Smooth muscle cell (in vitro differentiated cells): Measurements from ENCODE around the gene TTC22.

- RAMPAGE, long total RNA = no peak
Observed at GRCh38 chr1:53213013-53213922, 7.2 kb downstream of the CZIB start.

GRCh38 chr1:53367867-53368483 lies 40.1 kb upstream of the LRP8 start:
- RAMPAGE, long total RNA = no peak

DNA sequence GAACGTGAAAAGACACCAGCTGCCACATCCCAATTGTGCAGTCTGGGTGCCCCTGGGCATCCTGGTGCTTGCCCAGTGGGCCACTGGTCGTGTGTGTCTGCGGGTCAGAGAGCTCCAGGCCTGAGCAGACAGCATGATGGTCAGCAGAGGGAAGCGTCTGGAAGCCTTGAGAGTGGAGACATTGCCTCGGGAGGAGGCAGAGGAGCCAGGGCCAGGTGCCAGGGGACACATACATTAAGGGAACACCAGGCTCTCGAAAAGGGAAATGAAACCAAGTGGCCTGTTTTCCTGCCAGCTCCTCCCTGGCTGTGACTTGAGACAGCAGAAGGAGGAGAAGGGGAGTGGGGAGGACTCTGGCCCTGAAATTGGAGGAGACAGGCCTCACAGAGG lies 62.3 kb upstream of the LRP8 start:
- RAMPAGE, long total RNA = no peak

DNA sequence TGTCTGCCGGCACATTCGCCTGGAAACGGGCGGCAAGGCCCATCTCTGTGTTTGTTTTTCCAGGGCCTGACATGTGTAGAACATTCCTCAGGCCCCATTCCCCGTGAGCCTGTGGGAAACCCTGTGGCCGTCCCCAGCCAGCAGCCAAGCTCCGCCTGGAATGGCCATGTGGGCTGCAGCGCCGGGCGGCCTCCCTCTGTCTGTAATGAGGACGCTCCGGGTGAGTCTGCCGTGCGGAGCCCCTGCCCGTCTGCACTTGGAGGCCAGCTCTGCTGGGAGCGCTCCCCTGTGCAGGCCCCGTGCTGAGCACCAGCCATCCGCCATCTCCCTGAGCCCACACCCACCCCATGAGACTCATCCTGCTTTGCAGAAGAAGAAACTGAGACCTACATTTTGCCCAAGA lies 67.5 kb downstream of the DMRTB1 start:
- RAMPAGE, long total RNA = no peak

DNA sequence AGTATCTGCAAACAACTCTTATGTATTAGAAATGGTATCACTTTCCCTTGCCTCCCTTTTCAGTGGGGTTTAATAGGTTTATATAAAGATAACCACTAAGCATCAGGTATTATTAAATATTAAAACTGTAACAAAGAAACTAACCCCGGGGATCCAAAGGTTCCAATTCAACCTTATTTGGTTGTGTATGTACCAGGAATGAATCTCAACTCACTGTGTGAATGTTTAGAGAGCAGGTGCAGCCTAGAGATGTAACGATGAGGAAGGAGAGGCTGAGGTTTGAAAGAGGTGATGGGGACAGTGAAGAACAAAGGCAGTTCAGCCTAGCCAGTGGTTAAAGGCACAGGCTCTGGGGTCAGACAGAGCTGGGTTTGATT lies 579 bp downstream of the YIPF1 start:
- RAMPAGE, long total RNA = no peak

- RAMPAGE, long total RNA = no peak
Observed at GRCh38 chr1:54175941-54176242, 23.1 kb upstream of the CDCP2 start.

GRCh38 chr1:54249753-54250583 lies 50.0 kb downstream of the MRPL37 start:
- RAMPAGE, long total RNA = no peak

DNA sequence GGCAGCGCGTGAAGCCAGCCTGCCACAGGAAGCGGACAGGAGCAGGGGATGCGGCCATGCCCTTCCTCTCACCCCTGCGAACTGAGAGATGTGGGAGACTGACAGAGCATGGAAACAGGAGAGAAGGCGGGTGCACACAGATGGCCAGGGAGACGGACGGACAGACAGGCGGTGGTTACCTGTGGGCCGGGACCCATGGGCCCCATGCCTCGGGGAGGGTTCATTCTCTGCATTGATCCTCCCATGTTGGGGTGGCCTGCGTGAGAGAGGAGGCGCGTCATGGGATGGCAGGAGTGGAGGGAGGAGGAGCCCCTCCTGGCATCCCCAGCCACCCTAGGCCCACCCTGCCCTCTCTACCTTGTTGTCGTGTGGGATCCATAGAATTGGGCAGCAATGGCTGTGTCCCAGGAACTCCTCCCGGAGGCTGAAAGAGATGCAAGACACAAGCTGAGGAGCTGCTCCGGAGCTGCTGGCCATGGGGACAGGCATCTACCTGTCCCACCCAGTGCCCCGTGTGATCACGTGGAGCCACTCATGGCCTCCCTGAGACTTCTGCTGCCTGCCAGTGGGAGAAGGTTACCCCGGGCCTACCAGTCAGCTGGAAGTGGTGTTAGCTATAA lies 51.6 kb downstream of the MRPL37 start:
- RAMPAGE, long total RNA = no peak

DNA sequence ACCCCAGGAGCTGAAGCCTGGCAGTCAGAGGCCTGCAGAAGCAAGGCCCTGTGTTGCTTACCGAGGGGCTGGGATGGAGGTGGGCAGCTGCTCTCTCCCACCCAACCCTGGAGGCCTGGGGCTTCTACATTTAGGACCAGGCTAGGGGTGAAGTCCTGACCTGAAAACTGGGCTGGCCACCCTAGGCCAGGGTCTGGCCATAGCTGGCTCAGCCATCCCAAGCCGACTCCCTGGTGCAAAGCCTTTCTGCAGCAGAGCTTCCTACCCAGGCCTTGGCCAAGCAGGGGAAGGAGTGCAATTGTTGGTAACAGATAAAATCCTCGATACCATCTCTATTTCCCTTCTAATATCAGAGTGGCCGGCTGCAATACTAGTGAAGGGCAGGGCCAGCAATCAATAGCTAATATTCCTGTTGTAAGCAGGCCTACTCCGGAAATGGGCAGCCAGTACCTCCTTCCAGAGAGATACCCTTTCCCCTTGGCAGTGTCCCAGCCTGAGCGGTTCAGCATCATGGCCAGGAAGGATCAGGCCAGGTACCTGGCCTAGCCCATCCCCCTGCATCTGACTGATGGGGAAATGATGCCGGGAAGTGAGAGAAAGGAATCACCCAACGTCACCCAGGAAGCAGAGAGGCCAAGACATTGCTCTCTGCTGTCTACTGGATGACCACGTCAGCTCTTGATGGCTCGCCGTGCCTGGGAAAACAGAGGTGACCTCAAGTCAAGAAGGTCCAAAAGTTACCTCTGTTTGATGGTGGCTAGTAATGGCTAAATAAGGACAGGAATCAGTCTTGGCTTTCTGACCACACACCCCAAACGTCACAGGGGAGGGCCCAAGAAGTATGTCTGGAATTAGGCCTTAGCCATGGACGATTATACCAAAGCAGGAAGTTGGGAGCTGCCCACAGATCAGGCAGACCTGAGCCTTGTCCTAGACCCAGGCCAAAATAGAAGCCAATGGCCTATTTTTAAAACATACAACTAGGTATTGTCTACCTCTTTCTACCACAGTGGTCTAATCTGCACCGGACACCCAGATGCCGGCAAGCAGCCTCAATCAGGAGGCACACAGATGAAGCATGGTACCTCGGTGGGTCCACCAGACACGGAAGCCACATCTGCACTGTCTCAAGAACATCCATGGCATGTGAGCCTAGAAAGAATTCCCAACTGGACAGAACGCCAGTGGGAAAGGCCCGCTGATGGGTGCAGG lies 79.0 kb downstream of the MRPL37 start:
- RAMPAGE, long total RNA = no peak

GRCh38 chr1:54309256-54310638 lies 109.8 kb downstream of the MRPL37 start:
- RAMPAGE, long total RNA = no peak

- RAMPAGE, long total RNA = no peak
Observed at GRCh38 chr1:54354931-54355472, 155.0 kb downstream of the MRPL37 start.

DNA sequence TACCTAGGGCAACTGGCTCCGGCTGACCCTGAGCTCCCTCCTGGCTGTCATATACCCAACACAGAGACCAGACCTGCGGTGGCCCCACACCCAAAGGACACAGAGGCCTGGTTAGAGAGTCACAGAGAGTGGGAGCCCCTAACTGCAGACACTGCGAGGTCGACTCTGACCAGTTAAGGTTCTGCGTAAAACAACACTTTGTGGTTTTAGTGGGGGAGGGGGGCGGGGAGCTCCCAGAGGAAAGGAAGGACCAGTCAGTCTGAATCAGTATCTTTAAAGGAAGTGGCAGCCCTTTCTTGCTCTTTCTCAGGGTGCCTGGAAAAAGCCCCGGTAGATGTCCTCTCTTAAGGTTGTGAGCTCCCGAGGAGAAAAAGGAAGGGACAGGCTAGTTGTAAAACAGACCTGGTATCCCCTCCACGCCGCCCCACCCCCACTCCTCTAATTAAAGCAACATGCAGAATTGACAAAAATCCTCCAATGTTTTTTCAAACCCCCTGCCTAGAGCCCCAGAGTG lies 144.2 kb upstream of the ACOT11 start:
- RAMPAGE, long total RNA = no peak

- RAMPAGE, long total RNA = no peak
Observed at GRCh38 chr1:54480293-54480954, 67.6 kb upstream of the ACOT11 start.

GRCh38 chr1:54646231-54646654 lies 4.7 kb downstream of the MROH7 start:
- RAMPAGE, long total RNA = no peak

DNA sequence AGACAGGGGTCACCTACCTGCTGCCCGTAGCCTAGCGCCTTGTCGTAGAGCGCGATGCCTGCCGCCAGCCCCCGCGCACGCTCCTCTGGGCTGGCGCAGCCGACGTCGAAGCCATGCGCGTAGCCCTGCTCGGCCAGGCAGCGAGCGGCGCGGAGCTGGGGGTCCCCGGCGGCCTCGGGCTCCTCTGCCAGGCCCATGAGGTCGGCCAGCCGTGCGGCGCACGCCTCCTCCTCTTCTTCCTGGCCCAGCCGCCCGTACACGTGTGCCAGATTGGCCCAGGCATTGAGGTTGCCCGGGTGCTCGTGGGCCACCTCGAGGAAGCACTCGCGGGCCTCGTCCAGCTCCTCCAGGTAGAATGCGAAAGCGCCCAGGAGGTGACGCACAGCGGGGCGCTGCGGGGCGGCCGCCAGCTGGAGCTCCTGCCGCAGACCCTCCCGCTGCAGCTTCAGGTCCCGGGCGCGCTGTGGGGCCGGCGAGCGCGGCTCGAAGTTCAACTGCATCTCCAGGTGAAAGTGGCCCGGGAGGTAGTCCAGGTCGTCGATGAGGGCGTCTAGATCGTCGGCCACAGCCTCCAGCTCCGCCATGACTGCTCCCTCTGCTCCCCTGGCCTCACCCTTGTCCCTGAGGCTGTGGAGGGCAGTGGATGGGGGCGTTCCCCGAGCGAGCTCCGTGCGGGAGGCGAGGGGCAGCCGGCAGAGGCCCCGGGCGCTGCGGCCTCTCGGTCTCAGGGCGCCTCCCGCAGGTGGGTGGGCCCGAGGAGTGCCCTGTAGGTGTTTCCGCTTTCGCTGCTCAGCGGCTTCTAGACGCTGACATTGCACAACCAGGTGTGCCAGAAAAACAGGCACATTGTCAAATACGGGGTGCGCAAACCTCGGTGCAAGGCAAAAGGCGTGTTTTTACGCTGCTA lies at the start of gene TTC22:
TTC22 (minus strand) TSS at position 744 of the 907 bp plus-strand sequence.
- RAMPAGE, long total RNA = no peak

GRCh38 chr1:54922797-54923247 lies 35.8 kb upstream of the DHCR24 start:
- RAMPAGE, long total RNA = no peak

DNA sequence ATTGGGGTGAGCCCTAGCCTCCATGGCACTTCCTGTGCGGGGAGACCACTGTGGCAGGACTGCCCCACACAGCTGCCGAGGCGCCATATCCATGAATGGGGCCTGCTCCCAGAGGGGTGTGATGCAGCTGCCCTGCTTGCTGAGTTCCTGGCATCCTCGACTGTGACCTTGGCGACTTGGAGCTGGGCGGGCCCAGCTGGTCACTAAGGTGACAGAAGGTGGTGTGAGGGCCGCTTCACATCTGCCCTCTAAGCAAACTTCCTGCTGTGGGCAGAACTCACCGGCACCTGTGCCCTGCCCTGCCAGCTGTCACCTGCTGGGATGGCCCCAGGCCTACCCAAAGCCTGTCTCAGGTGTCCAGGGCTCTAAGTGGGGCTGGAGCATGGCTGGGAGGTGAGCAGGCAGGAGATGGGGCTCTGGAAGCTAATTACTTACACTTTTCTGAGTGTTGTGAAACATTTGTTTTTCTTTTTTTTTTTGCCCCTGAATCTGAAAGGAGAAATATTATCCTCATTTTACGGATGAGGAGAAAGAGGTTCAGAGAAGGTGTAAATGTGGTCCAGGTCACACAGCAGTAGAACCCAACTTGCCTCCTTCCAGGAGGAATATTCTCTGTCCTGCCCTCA lies 9.1 kb upstream of the BSND start:
- RAMPAGE, long total RNA = no peak

DNA sequence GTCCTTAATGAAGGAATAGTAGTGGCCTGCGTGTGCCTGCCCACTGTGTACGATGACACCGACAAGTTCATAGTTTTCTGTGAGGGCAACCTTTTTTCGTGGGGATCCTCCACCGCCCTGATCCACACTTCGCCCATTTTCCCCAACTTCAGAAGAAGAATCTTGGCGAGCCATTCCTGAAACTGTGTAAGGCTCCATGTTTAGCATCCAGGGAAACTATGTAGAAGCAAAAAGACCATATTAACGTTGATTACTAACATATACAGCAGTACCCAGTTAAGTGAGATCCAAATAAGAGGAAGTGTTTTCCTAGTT lies 57.6 kb downstream of the PCSK9 start:
- RAMPAGE, long total RNA = no peak

GRCh38 chr1:56062485-56063032 lies 516.8 kb downstream of the PLPP3 start:
- RAMPAGE, long total RNA = no peak

GRCh38 chr1:56410877-56411505 lies 168.4 kb downstream of the PLPP3 start:
- RAMPAGE, long total RNA = no peak